Duodenum (tissue), 1 donor: ENCODE results near the gene PTF1A.

- PRO-cap = no peak
Observed at GRCh38 chr10:23097208-23097808, 1.9 kb downstream of the MSRB2 start.

DNA sequence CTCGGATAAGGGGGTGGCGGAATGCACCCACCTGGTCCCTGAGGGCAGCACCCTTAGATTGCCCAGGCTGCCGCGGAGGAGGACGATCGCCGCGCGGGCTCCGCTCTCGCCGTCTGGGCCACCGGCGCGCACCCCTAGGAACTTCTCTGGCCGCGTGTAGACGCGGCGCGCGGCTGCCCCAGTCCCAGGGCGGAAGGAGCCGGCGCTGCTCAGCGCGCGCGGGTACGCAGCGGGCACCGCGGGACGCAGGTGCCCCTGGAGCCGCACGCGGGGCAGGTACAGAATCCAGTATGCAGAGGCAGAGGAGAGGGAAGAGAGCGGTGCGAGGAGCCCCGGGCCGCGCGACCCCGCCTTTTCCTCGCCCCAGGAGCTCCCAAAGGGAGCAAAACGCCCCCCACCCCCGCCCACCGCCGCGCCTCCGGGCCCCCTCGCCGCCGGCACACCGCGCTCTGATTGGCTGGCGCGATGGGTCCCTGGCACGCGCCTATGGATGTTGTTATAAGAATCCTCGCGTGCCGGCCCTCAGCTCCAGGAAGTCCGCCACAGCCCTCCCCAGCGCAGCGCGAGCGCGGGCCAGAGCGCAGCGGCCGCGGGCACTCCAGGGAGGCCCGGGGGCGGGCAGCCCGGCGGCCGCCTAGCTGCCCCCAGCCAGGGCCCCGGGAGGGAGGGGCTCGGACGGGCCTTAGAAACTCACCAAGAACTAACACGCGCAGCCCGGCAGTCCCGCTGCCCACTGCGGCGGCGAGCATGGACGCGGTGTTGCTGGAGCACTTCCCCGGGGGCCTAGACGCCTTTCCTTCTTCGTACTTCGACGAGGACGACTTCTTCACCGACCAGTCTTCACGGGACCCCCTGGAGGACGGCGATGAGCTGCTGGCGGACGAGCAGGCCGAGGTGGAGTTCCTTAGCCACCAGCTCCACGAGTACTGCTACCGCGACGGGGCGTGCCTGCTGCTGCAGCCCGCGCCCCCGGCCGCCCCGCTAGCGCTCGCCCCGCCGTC, at the start of gene PTF1A:
Gene PTF1A (plus strand): TSS at position 529 of the 1,001 bp plus-strand sequence.
- PRO-cap = no peak

DNA sequence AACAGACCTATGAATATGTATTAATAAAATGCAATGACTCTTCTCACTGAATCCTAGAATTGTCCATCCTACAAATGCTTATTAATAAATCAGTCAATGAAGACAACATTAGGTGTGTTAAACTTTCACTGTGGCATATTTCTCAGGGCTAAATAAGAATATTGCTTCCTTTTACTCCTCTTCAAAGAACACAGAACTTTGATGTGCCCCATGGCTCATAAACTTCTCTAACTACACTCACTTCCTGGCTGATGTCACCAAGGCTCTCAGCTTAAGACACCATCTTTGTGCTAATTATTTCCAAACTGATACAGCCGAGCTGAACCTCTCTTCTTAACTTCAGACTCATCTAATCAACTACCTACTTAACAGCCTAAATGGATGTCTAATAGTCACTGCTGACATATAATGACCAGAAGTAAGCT, 3.7 kb downstream of the C10orf67 start:
- PRO-cap = no peak

- PRO-cap = no peak
Observed at GRCh38 chr10:23362873-23363195, 18.2 kb upstream of the C10orf67 start.

- PRO-cap = no peak
Observed at GRCh38 chr10:24201513-24201979, 7.4 kb upstream of the KIAA1217 start.

DNA sequence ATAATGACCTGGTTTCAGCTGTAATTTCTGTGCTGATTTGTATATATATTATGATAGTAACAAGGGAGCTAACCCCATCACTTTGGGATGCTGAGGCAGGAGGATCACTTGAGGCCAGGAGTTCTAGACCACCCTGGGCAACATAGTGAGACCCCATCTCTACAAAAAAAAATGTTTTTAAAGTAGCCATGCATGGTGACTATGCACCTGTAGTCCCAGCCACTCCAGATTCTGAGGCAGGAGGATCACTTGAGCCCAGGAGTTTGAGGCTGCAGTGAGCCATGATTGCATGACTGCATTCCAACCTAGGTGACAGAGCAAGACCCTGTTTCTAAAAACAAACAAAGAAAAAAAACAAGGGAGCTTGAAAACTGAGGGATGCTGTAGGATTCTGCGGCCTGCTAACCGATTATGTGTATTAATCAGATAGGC, 4.9 kb downstream of the KIAA1217 start:
- PRO-cap = no peak

DNA sequence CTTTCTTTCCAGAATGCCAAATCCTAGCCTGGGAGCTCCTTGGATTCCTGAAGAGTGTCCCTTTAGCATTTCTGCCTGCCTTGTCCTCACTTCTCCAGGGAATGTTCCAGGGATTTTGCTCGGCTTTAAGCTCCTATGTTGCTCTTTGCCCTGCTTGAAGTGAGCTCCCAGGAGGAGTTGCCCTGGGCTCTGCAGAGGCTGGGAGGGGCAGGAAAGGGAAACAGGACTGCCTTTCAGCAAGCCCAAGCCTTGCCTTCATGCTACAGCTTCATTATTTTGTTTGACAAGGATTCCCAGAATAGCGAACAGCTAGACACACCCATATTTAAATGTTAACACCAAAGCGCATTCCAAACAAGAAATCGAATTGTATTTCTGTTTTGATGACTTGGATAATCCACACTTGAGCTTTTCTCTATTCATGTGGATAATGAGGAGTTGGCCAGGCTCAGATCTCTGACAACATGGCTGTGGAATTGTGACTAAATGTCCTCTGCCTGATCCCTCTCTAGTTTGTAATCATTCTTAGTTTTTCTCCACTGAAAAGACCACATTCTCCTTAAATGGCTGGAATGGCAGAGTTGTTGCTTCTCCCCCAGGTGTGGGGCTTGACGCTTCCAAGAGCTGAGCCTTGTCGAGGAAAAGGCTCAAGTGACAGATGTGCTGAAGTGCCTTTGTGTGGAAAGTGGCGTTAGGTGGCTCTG, 6.3 kb downstream of the KIAA1217 start:
- PRO-cap = unidirectional peak, minus-strand start at position 161 of the sequence

DNA sequence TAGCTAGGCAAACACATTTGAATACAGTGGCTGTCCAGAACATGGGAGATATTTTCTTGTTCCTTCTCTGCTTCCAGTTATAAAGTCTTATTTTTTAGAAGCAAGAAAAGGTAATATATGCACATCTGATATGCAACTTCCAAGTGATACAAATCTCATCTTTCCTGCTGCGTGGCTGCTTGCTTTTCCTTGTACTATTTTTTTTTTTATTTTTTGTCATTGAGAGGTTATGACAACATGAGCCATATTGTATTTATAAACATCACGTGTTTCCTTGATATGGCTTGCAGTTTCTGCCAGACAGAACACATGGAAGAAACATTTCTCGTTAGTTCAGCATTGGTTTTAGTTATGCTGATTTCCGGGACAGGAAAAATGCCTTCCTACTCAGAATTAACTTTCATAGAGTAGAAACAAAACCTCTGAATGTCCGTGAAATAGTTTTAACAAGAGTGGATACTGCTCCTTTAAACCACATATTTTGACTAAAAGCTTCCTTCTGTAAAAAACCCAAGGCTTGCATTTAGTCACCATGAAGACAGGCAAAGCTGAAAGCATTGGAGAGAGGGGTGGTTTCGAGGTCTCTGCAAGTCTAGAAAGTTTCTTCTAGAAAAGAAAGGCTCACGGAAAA, 240.3 kb downstream of the KIAA1217 start:
- PRO-cap = no peak

DNA sequence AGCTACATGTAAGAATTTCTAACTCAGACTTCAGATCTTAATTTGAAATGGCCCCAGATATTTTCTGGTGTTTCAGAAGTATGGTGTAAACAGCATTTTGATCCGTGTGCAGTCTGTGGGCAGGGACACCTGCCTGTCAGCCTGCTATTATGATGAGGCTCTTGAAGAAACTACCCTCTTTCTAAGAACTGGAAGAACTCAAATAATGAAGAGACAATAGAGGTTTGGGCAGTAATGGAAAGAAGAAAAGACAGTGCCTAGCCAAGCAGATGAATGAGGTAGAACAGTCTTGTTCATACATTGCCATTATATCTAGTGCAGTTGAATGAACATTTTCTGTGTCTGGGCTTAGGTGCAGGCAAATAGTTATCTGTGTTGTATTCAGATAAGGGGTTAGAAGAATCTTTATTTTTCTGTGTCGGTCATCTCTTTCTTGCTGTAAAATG, 256.5 kb downstream of the ARHGAP21 start:
- PRO-cap = no peak

DNA sequence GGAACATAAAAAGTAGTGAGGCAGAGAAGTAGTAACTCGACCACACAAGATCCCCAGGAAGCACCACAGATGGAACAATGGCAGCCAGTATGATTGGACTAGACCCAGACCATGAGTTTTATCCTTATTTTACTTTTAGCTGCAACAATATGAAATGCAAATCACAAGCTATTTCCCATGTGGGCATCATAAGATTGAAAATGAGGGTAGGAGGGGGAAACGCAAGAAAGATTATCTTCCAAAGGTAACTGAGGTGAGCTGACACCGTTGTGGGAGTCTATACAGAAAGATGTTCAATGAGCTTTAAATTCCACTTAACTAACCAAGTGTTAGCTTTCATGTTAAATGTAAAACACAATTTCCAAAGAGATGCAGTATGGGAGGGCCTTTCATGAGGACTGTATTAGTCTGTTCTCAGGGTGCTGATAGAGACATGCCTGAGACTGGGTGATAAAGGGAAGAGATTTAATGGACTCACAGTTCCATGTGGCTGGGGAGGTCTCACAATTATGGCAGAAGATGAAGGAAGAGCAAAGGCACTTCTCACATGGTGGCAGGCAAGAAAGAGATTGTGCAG, 191.5 kb downstream of the ARHGAP21 start:
- PRO-cap = no peak

DNA sequence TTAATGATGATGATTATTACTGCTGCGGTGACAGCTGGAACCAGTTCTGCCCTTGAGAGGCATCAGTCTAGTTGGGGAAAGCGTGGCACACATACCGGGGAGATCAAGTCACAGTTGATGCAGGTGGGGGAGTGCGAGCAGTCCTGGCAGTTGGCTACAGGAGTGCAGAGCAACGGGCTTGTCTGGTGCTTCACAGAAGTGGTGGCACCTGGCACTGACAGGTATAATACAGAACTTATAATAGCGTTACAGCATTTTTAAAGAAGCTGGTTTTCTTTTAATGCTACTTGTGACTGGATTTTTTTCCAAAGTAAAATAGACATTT, 172.9 kb downstream of the ARHGAP21 start:
- PRO-cap = no peak

- PRO-cap = no peak
Observed at GRCh38 chr10:24643271-24644373, 80.1 kb downstream of the ARHGAP21 start.

DNA sequence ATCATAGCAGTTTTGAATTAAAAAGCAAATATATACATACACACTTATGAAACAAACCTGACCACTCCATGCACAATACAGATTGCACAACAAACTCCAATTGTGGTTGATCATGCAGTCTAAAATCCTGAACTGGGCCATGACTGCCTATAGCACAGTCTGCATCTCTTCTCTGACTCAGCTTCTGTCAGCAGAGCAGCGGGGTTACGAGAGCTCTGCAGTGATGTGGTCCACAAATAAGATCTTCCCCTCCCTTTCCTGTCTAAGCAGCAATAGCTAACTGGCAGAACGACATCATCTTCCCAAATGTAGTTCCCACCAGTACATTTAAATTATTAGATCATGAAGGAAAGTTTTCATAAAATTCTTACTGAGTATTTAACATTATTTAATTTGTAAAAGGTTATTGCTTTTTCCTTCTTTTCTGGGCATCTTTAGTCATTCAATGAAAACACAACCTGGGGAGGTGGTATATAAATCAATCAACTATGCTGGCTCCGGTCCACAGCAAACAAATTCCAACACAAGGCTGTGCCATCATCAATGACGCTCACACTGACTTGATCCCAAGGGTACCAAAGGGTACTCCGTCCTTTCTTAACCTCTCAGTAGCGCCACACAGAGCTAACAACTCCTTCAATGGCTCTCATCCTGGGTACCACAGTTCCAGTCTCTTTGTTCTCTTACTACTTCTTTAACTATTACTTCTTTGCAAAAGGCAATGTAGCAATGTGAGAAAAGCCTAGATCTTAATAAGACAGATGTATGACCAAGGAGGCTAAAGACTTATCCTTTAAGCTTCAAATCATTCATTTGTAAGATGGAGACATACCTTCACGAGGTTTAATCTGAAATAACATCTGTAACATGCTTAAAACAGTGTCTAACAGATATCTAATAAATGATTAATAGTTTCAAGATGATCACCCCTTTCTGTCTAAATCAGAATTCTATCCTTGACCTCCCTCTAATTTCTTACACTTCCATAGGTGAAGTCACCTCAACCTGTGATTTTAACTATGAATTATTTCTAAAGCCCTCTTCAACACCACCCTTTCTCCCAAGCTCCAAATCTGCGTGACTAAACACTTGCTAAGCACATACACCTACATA, 16.9 kb downstream of the ARHGAP21 start:
- PRO-cap = no peak

DNA sequence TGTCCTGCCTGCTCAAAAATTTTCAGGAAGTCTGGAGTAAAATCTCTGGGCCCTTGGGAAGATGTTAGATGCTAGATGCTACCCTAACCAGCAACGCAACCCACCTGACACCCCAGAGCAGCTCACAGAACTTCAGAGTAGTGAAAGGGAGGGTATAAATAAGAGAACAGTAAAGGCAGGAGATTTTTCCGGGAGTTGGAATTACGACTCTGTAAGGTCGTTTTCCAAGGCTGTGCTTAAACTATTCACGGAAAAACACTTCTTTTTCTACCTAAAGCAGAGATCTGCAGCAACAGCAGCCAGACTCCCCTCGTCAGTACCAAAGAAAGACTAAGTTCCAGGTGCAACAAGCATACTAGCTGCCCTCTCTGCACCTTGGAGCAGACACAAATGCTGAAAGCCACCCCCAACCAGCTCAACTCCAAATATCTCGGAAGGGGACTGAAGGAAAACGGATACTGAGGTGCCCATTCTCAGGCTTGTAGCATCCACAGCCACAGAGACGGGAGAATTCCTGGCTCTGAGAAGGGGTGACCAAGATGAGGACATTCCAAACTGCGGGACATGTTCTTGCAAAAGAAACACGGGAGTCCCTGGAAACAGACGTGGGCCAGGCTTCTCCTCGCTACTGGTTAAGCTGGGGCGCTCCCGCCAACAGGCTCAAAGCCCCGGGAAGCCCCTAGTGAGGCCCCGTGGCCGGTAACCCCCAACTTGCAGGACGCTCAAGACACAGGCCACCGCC, 2.5 kb downstream of the ARHGAP21 start:
- PRO-cap = no peak

GRCh38 chr10:24762935-24763422, 39.3 kb upstream of the ARHGAP21 start:
- PRO-cap = no peak

- PRO-cap = no peak
Observed at GRCh38 chr10:24869594-24869853, 82.9 kb downstream of the PRTFDC1 start.

DNA sequence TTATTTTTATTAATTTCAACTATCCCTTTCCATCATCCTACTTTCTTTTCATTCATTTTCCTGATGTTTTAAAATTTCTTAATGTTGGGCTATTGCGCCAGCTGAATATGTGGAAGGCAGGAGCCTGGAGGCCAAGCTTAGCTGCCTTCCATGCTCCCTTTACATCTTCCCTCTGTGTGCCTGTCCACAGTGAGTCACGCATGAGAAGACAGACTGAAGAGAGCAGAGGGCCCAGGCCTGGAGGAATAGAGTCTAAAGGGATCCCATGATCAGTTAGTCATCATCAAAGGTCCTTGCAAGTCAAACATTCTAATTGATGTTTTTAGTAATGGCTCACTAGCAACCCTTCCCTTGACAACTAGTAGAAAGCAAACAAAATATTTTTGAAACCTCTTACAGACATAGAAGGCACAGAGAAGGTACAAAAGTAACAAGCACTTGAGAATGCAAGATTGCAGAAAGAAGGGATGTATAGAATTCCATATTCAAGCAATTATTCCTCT, 30.7 kb upstream of the APBB1IP start:
- PRO-cap = no peak

- PRO-cap = no peak
Observed at GRCh38 chr10:26474716-26475315, 36.7 kb downstream of the APBB1IP start.

- PRO-cap = no peak
Observed at GRCh38 chr10:26512403-26512836, 74.3 kb downstream of the APBB1IP start.

GRCh38 chr10:26566852-26567401, 128.8 kb downstream of the APBB1IP start:
- PRO-cap = no peak